ENCODE measurements around the genes ARHGEF26, DHX36 and GMPS.

DNA sequence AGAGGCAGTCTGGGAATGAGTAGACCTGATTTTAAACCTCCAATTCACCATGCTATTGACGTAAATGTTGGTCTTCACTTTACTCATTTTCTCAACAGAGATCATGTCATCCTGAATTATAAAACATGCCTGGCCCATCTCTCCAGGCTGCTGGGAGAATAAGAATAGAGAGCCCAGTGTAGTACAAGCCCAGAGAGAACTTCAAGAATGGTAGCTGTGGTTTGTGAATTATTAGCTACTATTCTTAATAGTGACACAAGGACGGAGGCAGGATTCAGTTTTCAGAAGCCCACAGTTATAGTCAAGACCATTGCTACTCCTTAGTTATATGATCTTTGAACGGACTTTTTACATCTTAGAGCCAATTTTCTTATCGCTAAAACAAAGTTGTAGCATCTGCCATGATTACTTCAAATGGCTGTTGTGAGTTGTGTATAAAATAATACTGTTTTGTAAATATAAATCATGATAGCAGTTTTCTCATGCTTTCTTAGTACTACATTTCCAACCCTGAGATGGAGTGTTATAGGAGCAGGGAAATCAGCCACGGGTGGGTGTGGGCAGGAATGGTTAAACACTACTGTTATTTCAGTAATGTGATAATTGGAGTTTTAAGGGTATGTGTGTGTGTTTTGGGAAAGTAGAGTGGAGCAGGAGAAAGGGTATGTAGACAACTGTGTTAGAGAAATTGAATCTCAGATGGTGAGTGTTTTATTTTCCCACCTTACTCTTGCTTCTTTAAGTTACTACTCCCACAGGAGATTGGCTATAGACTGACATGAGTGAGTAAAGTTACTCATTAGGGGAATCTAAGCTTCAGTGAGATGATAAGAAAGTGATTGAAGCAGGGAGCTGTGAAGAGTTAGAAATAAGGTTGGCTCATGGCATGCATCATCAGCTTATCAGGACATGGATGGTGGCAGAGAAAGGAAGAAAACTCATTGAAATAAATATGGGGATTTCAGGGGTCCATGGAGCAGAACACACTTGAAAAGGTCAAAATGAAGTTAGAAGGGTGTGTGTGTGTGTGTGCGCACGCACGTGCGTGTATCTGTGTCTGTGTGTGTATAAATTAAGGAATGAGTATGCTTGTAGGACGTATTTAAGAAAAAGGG is 88.6 kb downstream of the MBNL1 start:
- PRO-cap: no peak

DNA sequence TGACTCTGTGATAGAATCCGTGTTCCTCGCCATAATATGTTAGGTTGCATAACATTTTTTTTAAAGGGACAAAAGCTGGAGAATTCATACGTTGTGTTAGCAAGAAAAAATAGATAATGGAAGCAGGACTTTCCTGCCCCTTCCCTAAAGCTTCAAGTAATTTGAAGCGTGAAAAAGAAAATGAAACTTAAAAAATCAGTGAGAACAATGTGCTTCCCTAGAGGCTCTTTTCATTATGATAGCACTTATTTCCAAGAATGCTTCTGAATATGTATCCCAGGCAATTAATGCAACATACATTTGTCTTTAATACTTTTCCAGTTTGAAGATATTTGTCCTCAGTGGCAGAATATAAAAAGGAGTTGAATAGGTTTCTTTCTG is 113.6 kb downstream of the MBNL1 start:
- PRO-cap: unidirectional peak, minus-strand start at position 158 of the sequence

GRCh38 chr3:152941997-152942446 is 107.1 kb downstream of the P2RY1 start:
- PRO-cap: no peak

- PRO-cap: no peak
Observed at GRCh38 chr3:153734572-153735721, 386.2 kb upstream of the ARHGEF26 start.

DNA sequence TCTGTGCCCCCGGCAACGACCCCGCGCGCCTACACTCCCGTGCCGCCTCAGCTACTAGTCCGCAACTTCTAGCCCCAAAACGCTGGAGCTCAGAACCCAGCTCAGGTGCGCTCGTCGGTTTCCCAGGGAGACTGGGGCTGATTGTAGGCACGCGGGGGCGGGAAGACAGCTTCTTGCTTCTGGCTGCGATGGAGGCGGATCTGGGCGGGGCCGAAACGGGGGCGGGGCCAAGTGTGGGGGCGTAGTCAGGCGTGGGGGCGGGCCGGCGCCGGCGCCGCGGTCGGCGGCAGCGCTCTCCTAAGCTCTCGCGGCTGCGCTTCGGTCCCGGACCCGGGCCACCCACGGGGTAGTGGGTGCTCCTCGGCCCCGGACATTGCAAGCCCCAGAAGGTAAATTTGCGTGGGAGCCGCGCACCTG is at the start of gene ARHGEF26:
Gene ARHGEF26, plus strand, starts transcription at position 260 of the 417 bp plus-strand sequence.
- PRO-cap: bidirectional peak, plus-strand start at position 244 of the sequence, minus-strand start at position 139 of the sequence

DNA sequence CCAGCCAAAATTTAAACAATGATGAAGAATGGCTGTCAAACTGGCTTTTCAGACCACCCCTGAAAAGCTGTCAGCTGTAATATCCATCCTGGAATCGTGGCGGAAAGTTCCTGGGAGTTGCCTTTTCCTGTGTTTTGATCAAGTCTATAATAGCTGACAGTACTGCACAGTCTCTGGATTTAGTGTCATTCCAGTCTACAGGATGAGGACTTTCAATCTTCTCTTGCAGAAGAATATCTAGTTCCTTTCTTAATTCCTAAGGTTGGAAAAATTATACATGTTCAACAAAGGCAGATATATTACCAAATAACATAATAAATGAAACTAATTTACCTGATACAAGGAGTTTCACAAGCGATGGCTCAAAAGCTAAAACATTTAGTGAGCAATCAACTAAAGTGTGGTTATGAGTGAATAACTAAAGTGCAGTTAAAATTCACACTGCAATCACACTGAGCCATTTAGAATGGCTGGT is 48.1 kb downstream of the DHX36 start:
- PRO-cap: no peak

GRCh38 chr3:154323573-154324940 is at the start of gene DHX36:
TSS of gene DHX36 (minus strand) at chr3:154324487.
- PRO-cap: unidirectional peak, minus-strand start at chr3:154324165; bidirectional peak, plus-strand start at chr3:154324571, minus-strand start at chr3:154324462

GRCh38 chr3:155598674-155599096 is 146.2 kb downstream of the PLCH1 start:
- PRO-cap: no peak

- PRO-cap: no peak
Observed at GRCh38 chr3:155646587-155647305, 98.1 kb downstream of the PLCH1 start.

DNA sequence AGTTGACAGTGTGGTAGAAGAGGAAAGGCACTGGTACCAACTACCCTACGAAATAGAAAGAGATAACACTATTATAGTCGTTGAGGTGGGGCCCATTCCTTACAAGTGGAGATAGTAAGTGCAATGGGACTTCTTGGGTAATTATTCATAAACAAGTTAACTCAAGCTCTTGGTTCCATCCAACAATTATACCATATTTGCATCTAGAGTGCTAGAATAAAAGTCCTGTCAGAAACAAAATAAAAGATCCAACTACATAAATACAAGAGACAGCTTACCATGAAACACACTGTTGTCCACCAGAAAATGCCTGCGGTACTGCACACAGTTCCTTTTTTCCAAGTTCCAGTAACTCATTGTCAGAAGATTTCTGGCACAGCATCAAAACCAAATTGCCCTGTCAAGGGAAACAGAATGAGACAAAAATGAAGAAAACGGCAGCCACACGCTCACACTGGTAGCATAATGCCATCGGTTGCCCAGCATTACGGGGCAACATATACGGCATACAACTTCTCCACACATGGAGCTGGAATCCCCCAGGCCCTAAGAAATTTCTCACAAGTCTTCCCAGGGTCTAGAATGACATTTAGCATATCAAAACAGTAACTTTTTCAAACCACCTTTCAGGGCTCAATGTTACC is 40.9 kb downstream of the PLCH1 start:
- PRO-cap: no peak

- PRO-cap: no peak
Observed at GRCh38 chr3:155853731-155853912, 605 bp downstream of the SLC33A1 start.

DNA sequence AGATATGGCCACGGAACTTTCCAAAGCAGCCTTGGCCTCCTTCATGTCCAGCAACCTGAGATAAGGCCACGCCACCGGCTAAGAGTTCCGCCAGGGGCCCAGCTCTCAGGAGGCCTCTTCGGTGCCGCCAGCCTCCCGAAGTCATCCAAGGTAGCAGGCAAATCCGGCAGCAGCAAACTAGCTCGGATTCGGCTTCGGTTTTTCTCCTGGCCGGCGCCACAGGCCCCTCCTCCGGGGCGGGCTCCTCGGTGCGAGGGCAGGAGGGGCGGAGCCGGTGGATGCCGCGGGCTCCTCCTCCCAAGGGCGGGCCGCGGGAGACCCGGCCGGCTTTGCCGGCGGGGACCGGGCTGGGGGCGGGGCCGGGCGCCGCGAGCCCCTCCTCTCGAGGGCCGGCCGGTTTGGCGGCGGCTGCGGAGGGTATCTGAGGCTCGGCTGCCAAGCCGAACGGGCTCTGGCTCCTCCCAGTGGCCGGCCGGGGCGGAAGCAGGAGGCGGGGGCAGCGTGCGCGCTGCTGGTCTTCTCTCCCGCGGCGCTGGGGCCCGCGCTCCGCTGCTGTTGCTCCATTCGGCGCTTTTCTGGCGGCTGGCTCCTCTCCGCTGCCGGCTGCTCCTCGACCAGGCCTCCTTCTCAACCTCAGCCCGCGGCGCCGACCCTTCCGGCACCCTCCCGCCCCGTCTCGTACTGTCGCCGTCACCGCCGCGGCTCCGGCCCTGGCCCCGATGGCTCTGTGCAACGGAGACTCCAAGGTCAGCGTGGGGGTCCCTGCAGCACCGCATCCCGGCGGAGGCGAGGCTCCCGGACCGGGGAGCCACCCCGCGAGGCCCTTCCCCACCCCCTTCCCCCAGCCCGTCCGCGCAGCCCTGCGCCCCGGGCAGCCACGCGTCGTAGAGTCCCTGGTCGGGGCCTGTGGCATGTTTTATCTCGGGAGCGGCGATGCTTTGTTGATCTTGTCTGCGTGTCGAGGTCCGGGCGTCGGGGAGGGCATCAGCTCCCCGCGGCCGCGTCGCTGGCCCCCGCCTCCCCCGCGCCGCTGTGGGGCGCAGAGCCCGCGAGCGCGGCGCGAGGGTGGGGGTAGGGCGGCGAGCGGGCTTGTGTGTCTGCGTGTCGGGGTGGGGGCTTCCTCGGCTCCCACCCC is at the start of gene GMPS:
Gene GMPS, plus strand, starts transcription at position 499 of the 1,135 bp plus-strand sequence.
- PRO-cap: bidirectional peak, plus-strand start at position 514 of the sequence, minus-strand start at position 174 of the sequence; bidirectional peak, plus-strand start at position 1,062 of the sequence, minus-strand start at position 1,032 of the sequence

DNA sequence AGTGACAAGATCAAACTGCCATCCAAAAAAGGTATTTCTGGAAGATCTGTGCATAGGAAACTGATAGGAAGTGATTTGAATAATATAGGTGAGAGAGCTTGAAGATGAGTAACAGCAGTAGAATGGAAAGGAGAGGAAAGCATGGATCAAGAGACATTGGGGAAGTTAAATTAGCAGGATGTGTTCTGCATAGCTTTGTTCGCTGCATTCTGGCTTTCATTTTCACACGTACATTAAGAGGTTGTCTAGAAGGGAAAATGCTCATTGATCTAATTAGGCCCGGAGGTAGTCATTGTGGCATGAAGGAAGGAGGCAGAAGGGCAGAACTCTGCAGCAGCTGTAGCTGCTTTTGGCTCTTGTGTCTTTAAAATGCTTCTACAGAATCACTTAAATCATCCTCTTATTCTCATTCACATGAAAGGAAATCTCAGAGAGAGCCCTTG is 40.2 kb downstream of the KCNAB1 start:
- PRO-cap: no peak

- PRO-cap: no peak
Observed at GRCh38 chr3:156524750-156525143, 30.2 kb downstream of the SSR3 start.

GRCh38 chr3:156604241-156605100 is 49.6 kb upstream of the SSR3 start:
- PRO-cap: no peak

GRCh38 chr3:156633219-156633832 is 41.1 kb upstream of the TIPARP start:
- PRO-cap: no peak

GRCh38 chr3:156675970-156676346 is 1.6 kb downstream of the TIPARP start:
- PRO-cap: bidirectional peak, plus-strand start at chr3:156676076, minus-strand start at chr3:156675909; unidirectional peak, minus-strand start at chr3:156676106

DNA sequence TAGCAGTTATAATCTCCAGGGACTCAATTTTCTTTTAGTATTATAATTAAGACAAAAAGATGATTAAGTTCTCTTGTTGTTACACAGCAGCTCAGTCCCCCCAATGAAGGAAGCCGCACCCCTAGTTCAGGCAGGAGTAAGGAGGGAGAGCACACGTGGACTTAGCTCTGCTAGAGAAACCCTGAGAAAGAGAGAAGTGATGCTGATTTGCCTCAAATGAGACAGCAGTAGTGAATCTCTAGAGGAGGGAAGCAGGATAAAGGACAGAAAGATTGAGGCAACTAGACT is 130.5 kb downstream of the CCNL1 start:
- PRO-cap: no peak

DNA sequence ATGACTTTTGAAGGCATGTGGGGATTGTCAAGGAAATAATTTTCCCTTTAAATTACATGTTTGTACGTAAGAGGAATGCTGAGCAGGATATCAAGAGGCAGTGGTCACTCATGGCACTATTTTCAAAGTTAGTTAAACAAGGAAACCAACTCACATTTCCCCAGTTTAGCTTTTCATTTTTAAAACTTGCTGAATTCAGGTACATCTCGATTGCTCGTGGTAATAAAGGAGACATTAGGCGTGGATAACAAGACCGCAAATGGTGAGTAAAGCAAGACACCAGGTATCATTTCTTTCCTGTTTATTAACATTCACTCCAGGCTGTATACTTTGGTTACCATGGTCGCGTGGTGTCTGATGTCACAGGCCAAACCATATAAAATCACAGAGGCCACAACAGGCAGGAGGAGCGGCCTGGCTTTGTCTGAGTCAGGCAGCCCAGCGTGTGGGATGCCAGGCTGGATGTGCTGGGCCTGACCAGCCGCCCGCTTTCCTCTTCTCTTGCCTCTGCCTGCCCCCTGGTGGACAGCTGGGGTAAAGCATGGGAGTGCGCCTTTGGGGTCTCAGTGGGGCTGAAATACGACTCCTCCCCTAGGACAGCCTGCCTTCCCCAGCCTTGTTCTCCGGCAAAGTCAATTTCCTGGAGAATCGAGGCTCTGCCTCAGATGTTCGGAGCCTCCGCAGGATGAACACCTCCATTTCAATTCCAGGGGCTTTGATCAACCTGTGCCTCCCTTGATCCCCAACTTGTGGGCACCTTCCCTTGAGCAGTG is 78.4 kb downstream of the CCNL1 start:
- PRO-cap: unidirectional peak, plus-strand start at position 406 of the sequence

- PRO-cap: no peak
Observed at GRCh38 chr3:157156305-157156718, 3.6 kb downstream of the CCNL1 start.

Data from trachea (tissue), 1 donor.